ENCODE measurements around the gene TRIM71.

DNA sequence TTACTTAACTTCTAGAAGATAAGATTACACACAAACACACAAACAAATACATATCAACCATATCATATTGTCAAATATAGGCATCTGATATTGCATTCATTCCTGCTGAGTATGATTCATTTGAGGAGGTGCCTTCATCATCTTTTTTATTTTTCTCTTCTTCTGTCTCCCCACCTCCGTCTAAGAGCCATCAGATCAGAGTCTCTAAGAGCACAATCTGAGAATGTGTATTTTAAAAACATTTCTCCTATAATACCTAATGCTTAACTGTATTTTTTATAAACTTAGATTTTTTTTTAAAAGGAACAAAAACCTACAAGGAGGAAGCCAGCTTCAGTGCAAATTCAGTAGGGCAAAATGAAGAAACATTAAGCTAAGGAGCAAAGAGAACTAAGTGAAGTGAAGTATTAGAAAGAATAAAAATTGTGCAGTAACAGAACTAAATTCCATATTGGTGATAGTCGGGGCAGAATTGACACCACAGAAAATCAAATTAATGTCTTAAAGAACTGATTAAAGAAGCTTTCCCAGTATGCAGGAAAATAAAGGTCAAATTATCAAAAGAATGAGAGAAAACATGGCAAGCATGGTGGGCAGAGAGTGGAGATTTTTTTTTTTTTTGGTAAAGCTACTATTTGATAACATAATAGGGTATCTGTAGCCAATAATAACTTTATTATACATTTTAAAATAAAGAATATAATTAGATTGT lies 317.8 kb downstream of the RBMS3 start:
- PRO-cap: no peak
- RAMPAGE, long total RNA, 4 experiments: no peak in any of the 4 experiments

GRCh38 chr3:30598801-30599367 lies 7.5 kb upstream of the TGFBR2 start:
- PRO-cap: no peak
- RAMPAGE, long total RNA, 4 experiments: no peak in any of the 4 experiments

DNA sequence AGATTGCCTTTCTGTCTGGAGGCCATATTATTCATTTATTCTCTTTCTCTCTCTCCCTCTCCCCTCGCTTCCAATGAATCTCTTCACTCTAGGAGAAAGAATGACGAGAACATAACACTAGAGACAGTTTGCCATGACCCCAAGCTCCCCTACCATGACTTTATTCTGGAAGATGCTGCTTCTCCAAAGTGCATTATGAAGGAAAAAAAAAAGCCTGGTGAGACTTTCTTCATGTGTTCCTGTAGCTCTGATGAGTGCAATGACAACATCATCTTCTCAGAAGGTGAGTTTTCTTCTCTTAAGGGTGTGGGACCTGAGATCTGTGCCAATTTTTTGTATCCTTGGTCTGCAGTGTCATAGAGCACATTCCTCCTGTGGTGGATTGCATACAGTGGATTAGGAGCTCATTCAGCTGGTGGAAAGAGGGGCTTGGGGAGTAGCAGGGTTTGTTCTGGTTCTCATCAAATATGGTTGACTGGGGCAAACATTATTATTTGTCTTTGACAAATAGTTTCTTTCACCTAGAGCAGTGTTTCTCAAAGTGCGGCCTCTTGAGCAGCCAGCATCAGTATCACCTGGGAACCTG lies 43.9 kb downstream of the TGFBR2 start:
- PRO-cap: no peak
- RAMPAGE, long total RNA, 4 experiments: start-site peak on the plus strand in 2 of 4 experiments, centred at positions 293 to 481 of the sequence, 10 to 19 reads per replicate

DNA sequence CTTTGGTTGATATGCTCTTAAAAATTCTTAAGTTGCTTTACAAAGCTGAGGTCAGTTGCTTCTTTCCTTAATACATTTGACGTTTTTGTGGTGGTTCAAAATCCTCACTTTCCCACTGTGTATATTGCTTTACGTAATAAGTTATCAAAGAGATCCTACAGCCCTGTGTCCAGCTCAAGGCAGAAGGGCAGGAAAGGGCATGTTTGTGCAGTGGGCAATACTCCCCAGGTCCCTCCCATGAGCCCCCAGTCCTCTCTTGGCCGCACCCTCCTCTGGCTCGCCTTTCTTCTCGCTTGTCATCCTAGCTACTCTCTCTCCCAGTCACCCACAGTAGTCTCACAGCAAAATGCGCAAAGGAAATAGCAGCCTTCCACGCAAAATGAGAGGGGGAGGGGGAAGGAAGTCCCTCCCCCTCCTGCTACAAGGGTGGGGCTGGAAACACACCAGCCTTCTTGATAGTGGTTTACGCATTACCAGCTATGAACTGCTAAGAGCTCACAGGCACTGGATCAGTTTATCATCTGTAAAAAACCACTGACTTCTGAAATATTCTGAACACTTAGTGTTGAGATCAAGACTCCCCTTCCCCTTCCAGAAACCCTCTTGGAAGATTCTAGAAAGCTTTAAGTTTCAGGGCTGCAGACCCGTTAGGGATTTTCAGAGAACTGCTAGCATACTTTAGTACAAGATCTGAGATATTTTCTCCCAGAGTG lies 83.8 kb downstream of the GADL1 start:
- PRO-cap: no peak
- RAMPAGE, long total RNA, 4 experiments: no peak in any of the 4 experiments

- PRO-cap: no peak
- RAMPAGE, long total RNA, 4 experiments: no peak in any of the 4 experiments
Observed at GRCh38 chr3:31288600-31289135, 244.1 kb upstream of the STT3B start.

DNA sequence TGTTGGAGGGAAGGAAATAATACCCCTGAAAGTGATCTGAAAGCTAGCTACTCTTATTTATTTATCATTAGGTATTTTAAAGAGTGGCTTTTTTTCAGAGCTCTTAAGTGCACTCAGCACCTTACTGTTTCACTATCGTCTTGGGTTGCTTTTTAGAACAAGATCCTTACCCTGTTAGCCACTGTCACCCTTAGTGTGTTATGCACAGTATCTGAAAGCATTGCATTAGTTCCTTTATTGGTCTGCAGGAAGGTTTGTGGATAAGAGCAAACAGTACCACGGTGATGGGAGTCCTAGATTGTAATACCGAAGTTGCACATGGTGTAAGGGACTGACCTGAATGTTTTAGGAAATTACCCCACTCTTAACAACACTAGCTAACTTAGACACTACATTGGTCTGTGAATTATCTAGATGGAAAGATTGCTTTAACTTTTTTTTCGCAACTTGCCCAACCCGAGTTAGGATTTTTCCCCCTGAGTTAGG lies 1.2 kb downstream of the STT3B start:
- PRO-cap: no peak
- RAMPAGE, long total RNA, 4 experiments: no peak in any of the 4 experiments

DNA sequence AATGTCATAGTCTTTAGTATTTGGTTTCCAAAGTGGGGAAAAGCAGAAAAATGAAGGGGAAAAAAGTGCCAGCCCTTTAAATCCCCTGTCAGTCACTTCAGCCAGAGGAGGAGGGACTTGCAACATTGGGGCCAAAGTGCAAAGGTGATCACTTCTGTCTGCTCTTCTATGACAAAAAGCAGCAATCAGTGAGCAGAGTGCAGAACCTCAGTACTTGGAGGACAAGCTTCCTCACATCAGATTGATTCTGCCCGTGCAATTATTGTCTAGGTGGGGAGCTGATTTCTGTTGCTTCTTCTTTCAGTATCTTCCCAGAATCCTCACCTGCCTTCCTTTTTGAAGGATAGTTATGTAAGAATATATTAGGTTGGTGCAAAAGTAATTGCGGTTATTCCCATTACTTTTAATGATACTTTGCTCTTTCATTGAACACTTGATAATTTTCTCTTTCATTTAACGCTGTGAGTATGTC lies 60.1 kb downstream of the STT3B start:
- PRO-cap: no peak
- RAMPAGE, long total RNA, 4 experiments: no peak in any of the 4 experiments

DNA sequence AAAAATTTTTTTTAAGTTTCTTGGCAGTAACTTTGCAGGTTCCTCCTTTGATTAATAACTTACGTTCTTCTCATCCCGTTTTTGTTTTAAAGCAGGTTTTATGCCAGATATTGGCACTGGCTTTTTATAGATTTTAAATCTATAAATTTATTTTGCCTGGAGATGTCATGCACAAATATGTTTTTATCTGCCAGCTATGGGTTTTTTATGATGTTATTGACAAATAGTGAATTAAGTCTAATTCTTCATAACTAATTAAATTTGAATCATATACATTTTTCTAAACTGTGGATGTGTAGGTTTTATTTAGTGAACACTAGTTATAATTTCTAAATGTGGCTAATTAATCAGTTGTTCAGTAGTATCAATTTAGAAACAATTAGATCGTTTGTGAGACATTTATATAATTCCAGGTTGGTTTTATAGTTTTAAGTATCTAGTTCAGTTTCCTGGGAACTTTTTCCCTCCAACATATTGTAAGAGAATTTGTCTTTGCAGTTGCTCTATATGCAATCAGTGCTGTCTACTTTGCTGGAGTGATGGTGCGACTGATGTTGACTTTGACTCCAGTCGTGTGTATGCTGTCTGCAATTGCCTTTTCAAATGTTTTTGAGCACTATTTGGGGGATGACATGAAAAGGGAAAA lies 89.0 kb downstream of the STT3B start:
- PRO-cap: no peak
- RAMPAGE, long total RNA, 4 experiments: start-site peak on the plus strand in 1 of 4 experiments, centred at position 585 of the sequence, 77 reads per replicate

GRCh38 chr3:31879426-31879978 lies 101.6 kb downstream of the OSBPL10 start:
- PRO-cap: no peak
- RAMPAGE, long total RNA, 4 experiments: start-site peak on the minus strand in 1 of 4 experiments, at chr3:31879664-31879728 at its widest, 6 reads per replicate

- PRO-cap: no peak
- RAMPAGE, long total RNA, 4 experiments: no peak in any of the 4 experiments
Observed at GRCh38 chr3:31917429-31917856, 63.6 kb downstream of the OSBPL10 start.

DNA sequence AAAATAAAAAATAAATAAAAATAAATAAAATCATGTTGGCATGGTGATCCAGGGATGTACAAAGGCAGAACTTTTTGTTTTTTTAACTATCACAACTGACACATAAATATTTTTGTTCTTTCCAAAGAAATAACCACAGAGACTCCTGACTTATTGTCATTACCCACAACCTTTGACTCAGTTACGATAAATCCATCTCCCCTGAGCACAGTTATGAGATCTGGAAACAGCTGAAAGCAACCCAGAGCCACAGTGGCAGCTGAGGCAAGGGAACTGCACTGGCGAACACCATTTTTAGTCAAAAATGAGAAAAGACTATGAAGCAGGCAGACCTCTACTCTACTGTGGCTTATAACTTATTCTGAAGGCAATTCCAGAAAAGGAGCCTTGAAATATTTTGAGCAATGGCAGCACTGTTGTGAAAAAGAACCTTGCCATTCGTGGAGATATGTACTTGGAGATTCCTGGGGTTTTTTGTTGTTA lies 23.9 kb downstream of the OSBPL10 start:
- PRO-cap: no peak
- RAMPAGE, long total RNA, 4 experiments: no peak in any of the 4 experiments

- PRO-cap: unidirectional peak, plus-strand start at chr3:32120700
- RAMPAGE, long total RNA, 4 experiments: no peak in any of the 4 experiments
Observed at GRCh38 chr3:32120418-32120756, 14.0 kb downstream of the GPD1L start.

DNA sequence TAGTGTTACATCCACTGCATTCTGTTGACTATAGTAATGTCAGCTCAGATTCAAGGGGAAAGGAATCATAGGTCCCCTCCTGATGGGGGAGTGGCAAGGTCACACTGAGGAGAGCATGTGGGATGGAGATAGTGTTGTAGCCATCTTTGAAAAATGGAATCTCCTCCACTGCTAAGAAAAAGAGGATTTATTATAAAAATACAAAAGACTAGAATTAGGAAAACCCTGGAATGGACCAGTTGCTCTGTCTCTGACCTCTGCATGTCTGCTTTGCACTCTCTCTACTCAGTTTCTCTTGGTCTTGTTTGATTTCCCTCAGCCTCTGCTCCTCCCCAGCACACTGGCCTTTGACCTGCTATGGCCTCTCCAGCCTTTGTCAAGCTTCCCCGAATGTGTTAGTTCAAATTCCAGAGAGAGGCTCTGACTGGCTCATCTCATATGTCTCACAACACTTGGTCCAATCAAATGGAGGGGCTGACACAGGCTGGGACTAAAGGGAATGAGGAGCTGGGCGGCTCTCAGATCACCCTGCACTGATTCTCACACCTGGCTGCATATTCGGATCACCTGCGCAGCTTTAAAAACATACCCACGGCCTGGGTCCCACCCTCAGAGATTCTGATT lies 52.5 kb upstream of the CMTM8 start:
- PRO-cap: no peak
- RAMPAGE, long total RNA, 4 experiments: no peak in any of the 4 experiments

DNA sequence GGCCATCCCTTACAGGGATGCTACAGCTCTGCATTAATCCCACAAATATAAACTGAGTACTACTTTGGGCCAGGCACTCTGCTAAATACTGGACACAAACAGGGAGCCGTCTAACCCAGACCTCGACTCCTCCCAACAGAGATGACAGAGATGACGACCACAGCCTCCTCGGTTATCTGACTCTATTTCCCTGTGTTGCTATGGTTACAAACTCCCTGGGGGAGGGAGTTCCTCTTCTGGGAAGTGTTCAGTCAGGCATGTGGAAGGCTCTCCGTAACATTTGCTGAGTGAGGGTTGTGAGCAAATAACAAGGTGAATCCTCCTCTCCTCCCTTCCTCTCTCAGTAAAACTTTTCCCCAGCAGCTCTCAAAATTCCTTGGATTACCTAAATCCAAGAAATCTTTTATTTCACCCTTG lies 6.7 kb upstream of the CMTM7 start:
- PRO-cap: no peak
- RAMPAGE, long total RNA, 4 experiments: no peak in any of the 4 experiments

- PRO-cap: unidirectional peak, plus-strand start at chr3:32420485
- RAMPAGE, long total RNA, 4 experiments: no peak in any of the 4 experiments
Observed at GRCh38 chr3:32419719-32421078, 28.5 kb downstream of the CMTM7 start.

GRCh38 chr3:32428844-32429213 lies 37.2 kb downstream of the CMTM7 start:
- PRO-cap: unidirectional peak, minus-strand start at chr3:32428955
- RAMPAGE, long total RNA, 4 experiments: no peak in any of the 4 experiments

- PRO-cap: no peak
- RAMPAGE, long total RNA, 4 experiments: no peak in any of the 4 experiments
Observed at GRCh38 chr3:32503102-32503238, 318 bp upstream of the CMTM6 start.

- PRO-cap: no peak
- RAMPAGE, long total RNA, 4 experiments: no peak in any of the 4 experiments
Observed at GRCh38 chr3:32780378-32781197, 37.2 kb upstream of the TRIM71 start.

- PRO-cap: no peak
- RAMPAGE, long total RNA, 4 experiments: no peak in any of the 4 experiments
Observed at GRCh38 chr3:32817604-32818556, at the start of gene TRIM71. Gene TRIM71 (plus strand): TSS chr3:32817997.

DNA sequence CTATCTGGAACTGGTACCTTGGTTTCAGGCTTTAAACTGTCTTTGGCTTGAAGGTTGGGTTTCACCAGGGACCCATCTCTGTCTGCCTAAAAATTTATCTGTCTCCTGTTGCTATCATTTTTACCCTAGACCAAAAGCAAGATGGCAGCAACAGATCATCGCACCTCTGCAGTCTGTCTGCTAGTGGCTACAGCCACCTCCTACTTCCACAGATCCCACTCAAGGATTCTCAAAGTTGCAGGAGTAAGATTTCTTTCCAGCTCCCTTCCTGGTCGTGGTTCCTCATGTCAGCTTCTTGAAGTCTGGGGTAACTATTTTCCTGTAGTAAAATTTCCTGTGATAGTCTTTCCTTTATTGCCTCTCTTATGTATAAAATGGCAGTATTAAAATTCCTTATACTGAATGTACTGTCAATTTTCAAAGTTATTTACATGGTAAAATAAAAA lies 33.4 kb upstream of the CCR4 start:
- PRO-cap: no peak
- RAMPAGE, long total RNA, 4 experiments: no peak in any of the 4 experiments